SP-49 (cell line): Measurements from ENCODE around the gene SIM2.

DNA sequence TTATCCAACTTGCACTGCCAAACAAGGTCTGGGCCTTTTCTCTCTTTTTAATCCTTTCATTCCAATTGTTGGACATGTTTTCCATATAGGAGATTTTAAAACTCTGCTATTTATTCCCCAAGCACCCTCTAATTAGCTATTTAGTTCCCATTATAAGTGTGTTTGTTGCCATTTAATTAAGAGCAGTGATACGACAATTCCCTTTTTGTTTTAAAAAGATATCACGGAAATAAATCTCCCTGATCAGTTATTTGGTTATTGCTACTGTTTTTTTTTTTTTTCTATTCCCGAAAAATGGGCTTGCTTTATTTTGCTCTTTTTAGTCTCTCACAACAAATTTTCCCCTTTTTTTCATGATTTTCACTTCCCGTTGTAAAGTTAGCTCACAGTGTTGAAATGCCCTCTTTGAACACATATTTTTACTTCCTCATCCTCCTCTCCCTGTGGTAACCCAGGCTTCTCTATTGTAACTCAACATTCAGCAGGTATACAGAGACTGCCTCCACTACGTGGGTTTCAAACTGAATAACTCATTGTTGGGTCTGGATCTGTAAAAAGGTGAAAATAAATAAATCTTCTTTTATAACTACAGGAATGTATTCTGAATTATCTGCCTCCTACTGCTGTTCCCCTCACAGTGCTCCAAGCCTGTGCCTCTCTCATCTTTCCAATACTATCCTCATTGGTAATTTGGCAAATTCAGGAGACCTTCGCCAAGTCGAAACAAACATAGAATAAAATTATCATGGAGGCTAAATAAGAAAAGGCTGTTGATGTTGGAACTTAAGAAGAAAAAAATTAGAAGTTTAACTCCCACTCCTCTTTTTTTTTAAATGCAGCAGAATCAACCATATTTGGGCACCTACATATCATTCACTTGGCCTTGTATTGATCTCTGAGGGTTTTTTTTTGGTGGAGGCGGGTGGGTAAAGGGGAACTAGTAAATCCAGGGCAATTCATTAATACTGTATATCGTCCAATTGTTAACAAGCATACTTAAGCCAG is 166.4 kb downstream of the RUNX1 start:
- PRO-cap = no peak

GRCh38 chr21:35044550-35045008 is 4.5 kb downstream of the RUNX1 start:
- PRO-cap = no peak

- PRO-cap = no peak
Measured at GRCh38 chr21:35190475-35190901, 141.4 kb upstream of the RUNX1 start.

DNA sequence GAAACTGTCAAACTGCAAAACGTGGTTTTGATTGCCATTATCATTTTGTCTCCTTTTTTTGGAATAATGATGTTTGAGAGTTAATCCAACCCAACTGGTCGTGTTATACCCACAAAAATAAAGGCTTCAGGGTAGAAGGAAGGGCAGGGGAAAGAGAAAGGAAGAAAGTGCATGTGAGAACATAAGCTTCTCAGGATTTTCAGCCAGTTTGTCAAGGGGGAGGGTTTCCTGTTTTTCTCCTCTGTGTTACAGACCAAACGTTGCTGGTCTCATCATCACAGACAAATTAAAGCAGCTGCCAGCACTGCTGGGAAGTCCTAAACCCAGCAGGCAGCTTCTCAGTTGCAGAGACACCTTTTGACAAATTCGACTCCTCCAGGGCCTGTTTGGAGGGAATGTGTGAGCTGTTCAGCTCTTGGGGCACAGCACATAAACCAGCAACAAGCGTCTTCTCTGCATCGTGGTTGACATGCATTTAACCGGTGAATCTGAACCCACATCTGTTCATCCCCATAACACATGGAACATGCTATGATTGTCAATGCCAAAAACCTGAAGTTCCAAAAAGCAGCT is 454.5 kb upstream of the RUNX1 start:
- PRO-cap = no peak

DNA sequence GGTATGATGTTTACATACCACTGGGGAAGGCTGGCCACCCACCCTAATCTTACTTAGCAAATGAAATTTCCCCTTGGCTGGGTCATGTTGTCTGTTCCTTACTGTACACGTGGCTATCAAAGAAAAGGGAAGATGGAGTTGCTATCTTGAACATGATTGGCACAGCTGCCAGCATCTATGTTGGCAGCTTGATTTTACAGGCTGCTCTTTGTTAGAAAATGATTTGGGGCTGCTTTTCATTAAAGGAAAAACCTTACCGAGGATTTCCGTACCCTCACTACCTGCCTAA is 96.3 kb downstream of the SETD4 start:
- PRO-cap = no peak

GRCh38 chr21:36004492-36004908 is 55.8 kb downstream of the SETD4 start:
- PRO-cap = no peak

DNA sequence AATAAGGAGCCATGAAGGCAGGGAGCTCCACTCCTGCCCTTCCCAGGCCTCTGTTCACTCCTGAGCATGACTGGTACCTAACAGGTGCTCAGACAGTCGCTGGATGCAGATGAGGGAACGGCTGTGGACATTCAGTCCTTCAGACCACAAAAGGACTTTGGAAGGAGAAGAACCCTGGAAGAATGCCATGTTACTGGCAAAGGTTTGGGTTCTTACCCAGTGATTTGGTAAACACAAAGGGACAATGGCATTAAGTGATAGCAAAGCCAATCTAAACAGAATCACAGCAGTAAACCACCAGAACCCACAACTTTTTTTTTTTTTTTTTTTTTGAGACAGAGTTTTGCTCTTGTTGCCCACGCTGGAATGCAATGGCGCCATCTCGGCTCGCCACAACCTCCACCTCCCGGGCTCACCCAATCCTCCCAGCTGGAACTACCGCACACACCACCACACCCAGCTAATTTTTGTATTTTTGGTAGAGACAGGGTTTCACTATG is 7.6 kb upstream of the CBR3 start:
- PRO-cap = no peak

- PRO-cap = no peak
Measured at GRCh38 chr21:36190591-36191113, 34.0 kb downstream of the DOP1B start.

DNA sequence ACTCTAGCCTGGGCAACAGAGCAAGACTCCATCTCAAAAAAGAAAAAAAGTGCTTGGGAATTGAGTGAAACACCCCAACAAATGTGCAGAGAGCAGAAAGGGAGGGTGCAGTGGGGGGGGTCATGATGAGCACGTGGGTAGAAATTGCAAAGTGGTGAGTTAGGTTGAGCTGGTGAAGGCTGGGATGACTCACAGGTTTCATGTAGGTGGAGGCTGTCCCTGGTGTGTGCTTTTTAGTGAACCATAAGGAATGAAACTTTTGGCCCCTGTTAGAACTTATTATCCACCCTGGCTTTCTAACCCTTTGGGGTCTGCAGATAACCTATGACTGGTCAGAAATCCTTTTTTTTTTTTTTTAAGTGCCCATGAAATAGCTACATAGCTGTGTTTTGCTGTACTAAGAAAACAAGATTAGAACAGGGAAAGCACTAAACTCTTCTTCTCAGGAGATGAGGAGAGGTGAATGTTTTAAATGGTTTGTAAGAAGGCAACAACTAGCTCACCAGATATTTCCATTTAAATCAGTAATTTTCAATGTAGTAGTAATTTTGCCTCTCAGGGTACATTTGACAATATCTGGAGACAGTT is 47.0 kb downstream of the DOP1B start:
- PRO-cap = no peak

DNA sequence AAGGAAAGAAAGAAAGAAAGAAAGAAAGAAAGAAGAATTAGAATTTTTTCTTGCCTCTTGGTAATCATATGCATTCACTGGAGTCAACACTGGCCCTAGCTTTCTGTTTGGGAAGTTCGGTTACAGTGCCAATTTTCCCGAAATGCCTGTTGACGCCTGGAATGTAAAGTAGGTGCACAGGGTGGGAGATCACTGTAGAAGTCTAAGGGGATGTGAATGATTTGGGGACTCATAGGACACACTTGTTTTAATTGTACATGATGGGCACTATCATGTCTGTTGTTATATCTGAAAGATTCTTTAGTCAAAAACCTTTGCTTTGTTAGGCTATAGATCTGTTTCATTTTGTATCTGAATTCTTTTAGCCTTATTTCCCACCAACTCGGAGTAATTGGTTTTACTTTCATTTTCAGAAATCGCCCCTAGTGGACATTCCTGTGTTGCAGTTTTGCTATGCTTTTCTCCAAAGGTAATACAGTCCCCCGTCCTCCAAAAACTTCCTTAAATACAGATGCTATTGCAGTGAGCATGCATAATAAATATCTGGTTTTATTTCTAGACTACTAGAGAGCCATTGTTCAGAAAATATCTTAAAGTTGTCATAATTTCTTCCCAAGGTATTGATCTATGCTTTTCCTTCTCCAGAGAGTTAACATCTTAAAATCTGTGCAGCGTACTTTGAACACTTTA is 59.6 kb upstream of the MORC3 start:
- PRO-cap = unidirectional peak, minus-strand start at position 393 of the sequence

GRCh38 chr21:36320992-36321271 is 935 bp downstream of the MORC3 start:
- PRO-cap = no peak

- PRO-cap = no peak
Measured at GRCh38 chr21:36370918-36371378, 14.2 kb upstream of the CHAF1B start.

GRCh38 chr21:36640647-36641314 is 58.1 kb upstream of the SIM2 start:
- PRO-cap = no peak

DNA sequence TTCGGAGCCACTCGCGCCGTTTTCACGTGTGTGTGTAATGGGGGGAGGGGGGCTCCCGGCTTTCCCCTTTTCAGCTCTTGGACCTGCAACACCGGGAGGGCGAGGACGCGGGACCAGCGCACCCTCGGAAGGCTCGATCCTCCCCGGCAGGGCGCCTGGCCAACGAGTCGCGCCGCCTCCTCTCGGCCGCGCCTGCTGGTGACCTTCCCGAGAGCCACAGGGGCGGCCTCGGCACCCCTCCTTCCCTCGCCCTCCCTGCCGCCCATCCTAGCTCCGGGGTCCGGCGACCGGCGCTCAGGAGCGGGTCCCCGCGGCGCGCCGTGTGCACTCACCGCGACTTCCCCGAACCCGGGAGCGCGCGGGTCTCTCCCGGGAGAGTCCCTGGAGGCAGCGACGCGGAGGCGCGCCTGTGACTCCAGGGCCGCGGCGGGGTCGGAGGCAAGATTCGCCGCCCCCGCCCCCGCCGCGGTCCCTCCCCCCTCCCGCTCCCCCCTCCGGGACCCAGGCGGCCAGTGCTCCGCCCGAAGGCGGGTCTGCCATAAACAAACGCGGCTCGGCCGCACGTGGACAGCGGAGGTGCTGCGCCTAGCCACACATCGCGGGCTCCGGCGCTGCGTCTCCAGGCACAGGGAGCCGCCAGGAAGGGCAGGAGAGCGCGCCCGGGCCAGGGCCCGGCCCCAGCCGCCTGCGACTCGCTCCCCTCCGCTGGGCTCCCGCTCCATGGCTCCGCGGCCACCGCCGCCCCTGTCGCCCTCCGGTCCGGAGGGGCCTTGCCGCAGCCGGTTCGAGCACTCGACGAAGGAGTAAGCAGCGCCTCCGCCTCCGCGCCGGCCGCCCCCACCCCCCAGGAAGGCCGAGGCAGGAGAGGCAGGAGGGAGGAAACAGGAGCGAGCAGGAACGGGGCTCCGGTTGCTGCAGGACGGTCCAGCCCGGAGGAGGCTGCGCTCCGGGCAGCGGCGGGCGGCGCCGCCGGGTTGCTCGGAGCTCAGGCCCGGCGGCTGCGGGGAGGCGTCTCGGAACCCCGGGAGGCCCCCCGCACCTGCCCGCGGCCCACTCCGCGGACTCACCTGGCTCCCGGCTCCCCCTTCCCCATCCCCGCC is at the start of gene SIM2:
TSS of gene SIM2 (plus strand) at position 539 of the 1,100 bp plus-strand sequence.
- PRO-cap = no peak

GRCh38 chr21:36747381-36748695 is 48.9 kb downstream of the SIM2 start:
- PRO-cap = no peak

- PRO-cap = no peak
Measured at GRCh38 chr21:37074548-37075523, 1.8 kb downstream of the TTC3 start.

- PRO-cap = no peak
Measured at GRCh38 chr21:37110153-37110828, 37.2 kb downstream of the TTC3 start.

GRCh38 chr21:37166143-37166749 is 93.2 kb downstream of the TTC3 start:
- PRO-cap = no peak

- PRO-cap = no peak
Measured at GRCh38 chr21:37219977-37221144, 46.8 kb downstream of the VPS26C start.

GRCh38 chr21:37367877-37368573 is 1.5 kb downstream of the DYRK1A start:
- PRO-cap = no peak